Glomerular endothelial cell (primary cell): ENCODE measurements around the gene POLE3.

- RAMPAGE, long total RNA, result no peak
These were observed 134.2 kb downstream of the SUSD1 start for GRCh38 chr9:112040656-112041550.

DNA sequence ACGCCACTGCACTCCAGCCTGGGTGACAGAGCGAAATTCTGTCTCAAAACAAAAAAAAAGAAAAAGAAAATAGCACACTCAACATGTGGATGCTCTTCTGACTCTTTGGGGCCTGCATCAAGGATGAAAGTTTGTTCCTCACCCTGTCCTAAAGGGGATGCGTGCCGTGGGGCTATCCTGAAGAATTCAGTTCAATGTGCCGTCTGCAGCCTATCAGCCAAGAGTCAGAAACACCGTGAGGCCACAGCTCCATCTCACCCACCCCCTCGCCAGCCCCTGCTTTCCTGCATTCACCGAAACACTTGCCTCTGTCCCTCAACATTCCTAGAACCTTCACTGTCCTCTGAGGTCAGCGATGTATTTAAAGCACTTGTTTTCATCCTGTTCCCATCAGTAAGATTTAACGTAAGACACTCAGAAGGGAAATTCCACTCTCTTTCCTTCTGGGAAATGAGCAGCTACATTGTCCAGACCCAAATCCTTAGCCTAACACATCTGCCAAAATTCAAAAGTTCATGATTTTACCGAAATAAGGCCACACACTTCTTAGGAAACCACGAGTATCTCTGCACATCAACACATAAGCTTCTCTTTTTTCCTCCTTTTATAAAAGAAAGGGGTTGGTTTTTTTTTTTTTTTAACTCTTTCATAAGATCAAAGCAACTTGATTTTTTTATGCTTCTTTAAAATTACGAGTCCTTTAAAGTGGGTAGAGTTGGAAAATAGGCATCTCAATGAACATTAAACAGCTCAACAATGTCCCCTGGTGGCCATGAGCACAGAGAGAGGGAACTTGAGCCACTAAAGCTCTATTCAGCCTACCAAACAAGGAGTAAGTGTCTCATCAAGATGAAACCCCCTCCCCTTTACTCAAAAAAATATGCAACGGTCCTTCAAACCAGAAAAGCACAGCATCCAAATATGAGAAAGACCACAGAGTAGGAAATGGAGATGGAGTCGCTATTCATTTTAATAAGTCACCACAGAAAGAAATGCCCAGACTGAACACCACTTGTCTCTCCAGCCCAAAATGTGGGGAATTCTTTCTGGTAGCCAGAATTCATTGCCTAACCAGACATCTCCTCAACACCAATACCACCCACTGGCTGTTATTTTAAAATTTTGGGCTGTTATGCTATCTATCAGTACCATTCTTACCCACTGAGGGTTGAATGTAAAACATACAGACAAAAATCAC is 100.5 kb downstream of the SUSD1 start:
- RAMPAGE, long total RNA, result no peak

DNA sequence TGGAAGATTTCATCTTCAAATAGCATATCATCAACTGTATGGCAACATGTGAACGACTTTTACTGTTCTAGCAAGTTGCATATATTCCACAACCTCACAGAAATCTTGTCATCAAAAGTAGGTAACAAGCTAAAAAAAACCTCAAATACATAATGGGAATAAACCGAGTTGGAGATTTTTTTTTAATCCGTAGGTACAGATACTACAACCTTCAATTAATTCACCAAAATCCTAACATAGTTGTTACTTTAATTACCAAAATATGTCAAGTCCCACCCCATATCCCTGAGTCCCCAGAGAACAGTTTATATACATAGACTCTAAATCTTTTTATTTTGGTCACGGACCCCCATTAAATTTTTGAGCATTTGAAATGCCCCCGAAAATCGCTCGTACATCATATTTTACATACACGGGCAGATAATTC is 1.0 kb downstream of the PTBP3 start:
- RAMPAGE, long total RNA, result no peak

GRCh38 chr9:112380711-112381126 is 811 bp downstream of the HSDL2 start:
- RAMPAGE, long total RNA, result no peak

DNA sequence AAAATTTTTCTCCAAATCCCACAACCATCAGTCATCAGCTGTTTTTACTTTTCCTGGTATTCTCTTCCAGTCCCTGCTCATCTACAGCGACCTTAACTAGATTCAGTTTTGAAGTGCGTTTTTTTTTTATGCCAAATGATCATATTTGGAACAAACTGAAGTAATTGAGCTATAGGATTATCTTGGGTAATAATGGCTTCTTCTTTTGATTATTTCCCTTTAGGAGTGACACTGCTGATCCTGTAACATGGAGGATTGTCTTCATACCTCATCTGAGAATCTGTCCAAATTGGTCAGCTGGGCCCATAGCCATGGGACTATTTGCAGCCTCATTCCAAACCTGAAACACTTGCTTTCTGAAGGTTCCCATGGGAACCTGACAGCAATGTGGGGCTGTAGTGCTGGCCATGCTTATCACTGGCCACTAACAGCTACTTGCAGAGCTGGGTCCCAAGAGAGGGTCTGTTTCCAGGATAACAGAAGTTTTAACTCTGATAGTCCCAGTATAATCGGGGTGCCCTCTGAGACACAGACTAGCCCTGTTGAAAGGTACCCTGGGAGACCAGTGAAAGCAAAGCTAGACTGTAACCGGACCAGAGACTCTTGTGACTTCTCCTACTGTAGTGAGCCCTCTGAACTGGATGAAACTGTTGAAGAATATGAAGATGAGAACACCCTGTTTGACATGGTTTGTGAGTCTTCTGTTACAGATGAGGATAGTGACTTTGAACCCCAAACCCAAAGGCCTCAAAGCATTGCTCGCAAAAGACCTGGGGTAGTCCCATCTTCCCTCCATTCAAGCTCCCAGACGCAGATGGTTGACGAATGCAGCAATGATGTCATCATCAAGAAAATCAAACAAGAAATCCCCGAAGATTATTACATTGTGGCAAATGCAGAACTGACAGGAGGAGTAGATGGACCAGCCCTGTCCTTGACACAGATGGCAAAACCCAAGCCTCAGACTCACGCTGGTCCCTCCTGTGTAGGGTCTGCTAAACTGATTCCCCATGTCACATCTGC is 87.5 kb downstream of the KIAA1958 start:
- RAMPAGE, long total RNA, result no peak

DNA sequence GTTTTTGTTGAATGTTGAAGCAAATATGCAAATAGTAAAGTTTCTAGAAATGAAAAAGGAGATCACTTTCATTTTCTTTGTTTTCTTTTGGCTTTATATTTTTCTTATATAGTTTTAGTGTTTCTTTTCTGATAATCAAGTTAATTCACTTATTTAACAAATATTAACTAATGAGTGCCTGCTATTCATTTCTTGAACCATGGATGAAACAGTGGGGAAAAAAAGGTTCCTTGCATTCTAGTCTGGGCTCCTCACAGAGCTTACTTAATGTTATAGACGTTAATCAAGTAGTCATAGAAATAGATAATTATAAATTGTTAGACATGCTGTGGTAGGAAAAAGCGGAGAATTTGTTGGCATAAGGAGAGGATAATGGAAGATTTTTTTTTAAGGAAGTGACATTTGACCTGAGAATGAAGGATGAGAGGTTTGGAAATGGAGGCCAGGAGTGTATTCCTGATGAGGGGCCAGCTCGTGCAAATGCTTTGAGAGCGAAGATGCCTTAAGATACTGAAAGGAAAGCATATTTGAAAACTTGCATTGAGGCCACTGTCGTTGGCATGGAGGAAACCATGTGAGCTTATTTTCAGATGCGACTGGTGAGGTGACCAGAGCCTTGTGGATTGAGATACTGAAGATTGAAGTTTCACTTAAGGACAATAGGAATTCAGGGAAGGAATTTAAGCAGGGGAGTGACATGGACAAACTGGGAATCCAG is 111.3 kb downstream of the KIAA1958 start:
- RAMPAGE, long total RNA, result no peak

GRCh38 chr9:112606843-112607579 is 110.9 kb downstream of the INIP start:
- RAMPAGE, long total RNA, result no peak

DNA sequence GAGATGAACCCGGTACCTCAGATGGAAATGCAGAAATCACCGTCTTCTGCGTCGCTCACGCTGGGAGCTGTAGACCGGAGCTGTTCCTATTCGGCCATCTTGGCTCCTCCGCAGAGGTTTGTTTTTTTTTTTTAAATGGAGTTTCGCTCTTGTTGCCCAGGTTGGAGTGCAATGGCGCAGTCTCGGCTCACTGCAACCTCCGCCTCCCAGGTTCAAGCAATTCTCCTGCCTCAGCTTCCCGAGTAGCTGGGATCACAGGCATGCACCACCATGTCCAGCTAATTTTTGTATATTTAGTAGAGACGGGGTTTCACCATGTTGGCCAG is 53.5 kb downstream of the SNX30 start:
- RAMPAGE, long total RNA, result no peak

- RAMPAGE, long total RNA, result no peak
These were observed 58.9 kb downstream of the SNX30 start for GRCh38 chr9:112809218-112810003.

GRCh38 chr9:112839785-112840280 is 50.8 kb downstream of the SLC46A2 start:
- RAMPAGE, long total RNA, result no peak

DNA sequence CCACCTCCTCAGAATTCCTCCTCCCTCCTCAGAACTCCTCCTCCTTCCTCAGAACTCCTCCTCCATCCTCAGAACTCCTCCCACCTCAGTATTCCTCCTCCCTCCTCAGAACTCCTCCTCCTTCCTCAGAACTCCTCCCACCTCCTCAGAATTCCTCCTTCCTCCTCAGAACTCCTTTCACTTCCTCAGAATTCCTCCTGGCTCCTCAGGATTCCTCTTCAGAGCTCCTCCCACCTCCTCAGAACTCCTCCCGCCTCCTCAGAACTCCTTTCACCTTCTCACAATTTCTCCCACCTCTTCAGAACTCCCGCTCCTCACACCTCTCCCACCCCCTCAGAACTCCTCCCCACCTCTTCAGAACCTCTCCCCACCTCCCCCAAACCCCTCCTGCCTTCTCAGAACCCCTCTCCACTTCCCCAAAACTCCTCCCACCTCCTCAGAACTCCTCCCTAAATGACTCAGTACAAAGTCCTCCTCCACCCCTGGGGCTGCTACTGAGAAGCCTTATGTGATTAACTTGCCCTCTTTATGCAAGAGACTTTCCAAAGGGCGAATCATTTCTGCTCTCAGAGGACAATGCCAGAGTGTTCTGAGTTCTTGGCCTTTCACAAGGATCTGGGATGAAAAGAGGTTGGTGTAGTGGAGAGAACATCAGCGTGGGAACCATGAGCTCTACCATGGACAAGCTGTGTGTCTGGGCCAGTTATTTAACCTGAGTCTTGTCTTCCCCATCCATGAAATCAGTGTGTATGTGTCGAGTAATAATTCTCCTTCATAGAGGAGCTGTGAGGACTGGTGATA is 23.1 kb downstream of the SLC46A2 start:
- RAMPAGE, long total RNA, result no peak

DNA sequence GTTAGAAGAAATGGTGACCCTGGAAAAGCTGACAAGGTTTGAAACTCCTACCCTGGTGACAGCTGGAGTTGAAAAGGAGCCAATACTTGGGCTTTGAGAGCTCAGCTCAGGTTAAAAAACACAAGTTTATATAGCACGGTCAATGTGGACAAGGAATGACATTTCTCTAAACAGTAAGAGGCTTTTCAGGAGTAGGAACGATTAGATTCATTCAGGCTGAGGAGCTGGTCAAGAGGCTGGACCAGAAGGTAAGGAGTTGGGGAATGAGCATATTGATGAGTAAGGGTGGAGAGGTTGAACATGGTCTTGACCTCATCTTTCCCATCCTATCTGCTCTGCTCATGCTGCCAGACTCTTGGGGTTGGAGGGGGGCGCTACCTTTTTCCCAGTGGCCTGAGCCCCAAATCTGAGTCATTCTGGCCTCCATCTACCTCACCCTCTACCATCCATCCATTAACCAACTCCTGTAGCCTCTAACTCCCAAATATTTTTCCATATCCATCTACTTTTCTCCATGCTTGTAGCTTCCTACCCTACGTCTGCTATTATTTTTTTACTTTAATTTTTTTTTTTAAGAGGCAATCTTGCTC is 13.4 kb downstream of the SLC46A2 start:
- RAMPAGE, long total RNA, result no peak

- RAMPAGE, long total RNA, result no peak
These were observed 19.1 kb upstream of the SLC31A2 start for GRCh38 chr9:113131777-113132095.

DNA sequence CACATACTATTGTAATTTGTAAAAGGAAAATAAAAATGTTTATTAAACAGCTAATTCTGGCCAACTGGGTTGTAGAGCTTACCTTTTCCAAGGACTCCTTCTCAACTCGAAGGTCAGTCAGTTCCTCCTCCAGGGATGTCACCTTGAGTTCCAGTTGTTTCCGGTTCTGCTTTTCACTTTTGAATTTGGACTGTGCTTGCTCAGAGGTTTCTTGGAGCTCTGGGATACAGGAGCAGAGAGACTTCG is 25.6 kb downstream of the SLC31A2 start:
- RAMPAGE, long total RNA, result no peak

- RAMPAGE, long total RNA, result no peak
These were observed 17.5 kb downstream of the SLC31A1 start for GRCh38 chr9:113238742-113239402.

DNA sequence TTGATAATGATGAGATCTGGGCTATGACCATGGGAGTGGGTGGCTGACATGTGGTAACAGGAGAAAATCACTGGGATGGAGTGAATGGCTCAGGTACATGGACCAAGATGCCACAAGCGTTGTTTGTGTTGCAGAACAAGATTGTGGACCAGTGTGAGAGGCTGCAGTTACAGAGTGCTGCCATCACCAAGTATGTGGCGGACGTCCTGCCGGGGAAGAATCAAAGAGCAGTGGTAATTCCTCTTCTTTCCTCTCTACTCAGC is 4.7 kb downstream of the BSPRY start:
- RAMPAGE, long total RNA, result no peak

GRCh38 chr9:113387405-113388084 is 10.8 kb upstream of the HDHD3 start:
- RAMPAGE, long total RNA, result no peak

DNA sequence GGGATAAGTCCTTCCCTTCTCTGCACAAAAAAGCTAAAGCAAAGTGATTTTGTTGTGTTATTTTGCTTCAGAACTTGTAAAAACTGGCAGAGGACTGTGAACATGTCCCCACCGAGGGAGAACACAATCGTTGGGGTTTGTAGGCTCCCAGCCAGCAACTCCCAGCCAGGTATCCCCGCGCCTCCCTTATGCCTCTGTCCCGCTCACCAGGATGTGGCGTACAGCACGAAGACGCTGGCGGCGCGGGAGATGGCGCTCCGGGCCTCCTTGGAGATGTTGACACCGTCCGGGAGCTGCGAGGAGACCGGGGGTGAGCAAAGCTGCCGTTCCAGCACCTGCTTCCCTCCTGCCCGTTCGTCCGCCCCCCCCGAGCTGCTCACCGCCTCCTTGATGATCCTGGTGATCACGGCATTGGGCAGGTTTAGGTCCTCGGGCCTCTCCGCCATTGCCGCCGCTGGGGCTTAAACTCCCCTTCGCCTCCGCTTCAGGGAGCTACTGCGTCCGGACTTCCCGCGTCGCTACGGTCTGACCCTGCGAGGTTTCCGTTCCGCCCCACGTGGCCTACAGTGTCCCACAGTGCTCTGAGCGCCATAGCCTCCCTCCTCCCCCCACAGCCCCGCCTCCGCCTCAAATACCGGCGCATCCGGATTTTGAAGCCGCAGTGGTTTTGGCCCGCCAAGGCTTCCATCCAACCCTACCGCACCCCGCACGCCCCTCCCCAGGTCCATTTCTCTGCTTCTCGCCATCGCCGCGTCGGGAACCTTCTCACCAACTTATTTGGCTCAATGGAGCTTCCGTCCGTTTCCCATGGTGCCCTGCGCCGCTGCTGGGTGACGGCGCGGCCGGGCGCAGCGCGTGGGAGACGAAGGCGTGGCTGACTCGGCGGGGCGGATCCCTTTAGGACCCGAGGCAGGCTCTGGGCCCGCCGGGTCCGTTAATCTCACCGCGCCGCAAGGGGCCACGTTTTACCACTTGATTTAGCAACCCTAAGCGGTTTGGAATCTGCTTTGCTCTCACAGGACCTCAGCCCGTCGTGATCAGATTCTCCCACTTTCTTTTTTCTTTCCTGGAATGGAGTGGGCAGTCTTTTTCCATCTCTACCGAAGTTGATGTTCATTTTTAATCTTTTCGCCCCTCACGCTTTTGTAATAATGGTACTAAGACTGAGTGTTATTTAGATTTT is at the start of gene POLE3:
Gene POLE3, minus strand, starts transcription at position 828 of the 1,183 bp plus-strand sequence.
- RAMPAGE, long total RNA, result start-site peak on the minus strand centred at position 499 of the sequence, 110 bp wide, 1,833 and 2,209 reads in 2 replicates

DNA sequence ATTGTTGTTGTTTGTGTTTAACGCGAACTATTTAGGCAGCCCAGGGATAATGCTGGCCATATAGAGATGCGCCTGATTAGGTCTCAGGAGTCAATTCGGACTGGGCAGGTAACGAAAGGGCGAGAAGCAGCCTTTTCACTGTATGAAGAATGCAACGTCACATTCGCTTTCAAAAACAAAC is 374 bp downstream of the C9orf43 start:
- RAMPAGE, long total RNA, result no peak

- RAMPAGE, long total RNA, result no peak
These were observed 487 bp downstream of the RGS3 start for GRCh38 chr9:113463952-113464475.